Ileum (tissue), 1 donor: ENCODE data around the genes SLC15A2 and FAM162A.

GRCh38 chr3:120816880-120817442 is 74.4 kb downstream of the GTF2E1 start:
- PRO-cap = no peak

- PRO-cap = no peak
Measured at GRCh38 chr3:121693813-121694621, 33.3 kb upstream of the HCLS1 start.

DNA sequence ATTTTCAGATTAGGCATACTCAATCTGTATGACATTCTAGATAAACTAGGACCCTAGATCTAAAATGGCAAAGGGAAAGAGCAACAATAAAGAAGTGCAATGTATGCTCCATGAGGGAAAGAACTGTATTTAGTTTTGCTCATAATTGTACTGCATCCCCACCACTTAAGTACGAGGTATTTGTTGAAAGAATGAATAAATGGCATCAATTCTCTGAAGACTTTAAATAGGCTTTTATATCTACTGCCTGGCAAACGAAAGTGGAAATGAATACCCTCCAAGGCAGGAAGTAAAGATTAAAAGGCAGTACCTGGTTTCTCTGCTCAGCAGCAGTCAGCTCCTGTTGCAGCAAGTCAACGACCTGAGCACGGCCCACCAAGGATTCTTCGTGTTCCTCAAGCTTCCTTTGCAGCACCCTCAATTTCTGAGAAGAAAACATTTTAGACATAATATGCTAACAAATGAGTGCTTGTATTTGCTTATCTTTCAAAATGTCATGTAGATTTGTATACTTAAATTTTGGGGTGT is 31.4 kb downstream of the GOLGB1 start:
- PRO-cap = no peak

DNA sequence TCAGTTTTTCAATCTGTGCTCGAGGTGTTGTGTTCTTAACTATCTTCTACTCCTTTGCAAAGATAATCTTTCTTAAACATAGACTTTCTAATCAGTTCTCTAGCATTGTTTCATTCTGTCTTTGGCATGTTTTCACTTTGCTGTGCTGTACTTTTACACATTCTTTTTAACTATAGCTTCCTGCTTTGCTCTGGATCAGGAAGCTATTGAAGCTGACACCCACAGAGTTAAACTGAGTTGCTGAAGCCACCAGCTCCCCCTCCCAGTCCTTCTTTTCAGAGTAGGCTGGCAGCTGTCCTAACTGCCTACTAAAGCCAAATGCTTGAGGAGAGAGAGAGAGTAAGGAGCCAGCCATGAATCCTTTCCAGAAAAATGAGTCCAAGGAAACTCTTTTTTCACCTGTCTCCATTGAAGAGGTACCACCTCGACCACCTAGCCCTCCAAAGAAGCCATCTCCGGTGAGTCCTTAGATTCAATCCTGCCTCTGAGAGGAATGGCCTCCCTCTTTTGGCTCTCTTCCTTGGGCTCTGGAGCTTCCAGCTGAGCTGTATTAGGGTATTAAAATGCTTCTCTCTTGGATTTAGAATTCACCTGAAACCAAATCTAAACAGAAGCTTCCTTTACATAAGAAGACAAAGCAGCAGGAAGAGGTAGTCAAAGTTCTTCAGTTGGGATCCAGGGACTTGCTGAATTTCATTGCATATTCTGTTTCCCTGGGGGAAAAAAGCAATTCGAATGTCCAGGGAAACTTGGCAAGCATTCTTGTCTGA is at the start of gene SLC15A2:
Gene SLC15A2, plus strand, starts transcription at position 278 of the 770 bp plus-strand sequence.
- PRO-cap = no peak

GRCh38 chr3:122020831-122021401 is 1.1 kb downstream of the ILDR1 start:
- PRO-cap = no peak

DNA sequence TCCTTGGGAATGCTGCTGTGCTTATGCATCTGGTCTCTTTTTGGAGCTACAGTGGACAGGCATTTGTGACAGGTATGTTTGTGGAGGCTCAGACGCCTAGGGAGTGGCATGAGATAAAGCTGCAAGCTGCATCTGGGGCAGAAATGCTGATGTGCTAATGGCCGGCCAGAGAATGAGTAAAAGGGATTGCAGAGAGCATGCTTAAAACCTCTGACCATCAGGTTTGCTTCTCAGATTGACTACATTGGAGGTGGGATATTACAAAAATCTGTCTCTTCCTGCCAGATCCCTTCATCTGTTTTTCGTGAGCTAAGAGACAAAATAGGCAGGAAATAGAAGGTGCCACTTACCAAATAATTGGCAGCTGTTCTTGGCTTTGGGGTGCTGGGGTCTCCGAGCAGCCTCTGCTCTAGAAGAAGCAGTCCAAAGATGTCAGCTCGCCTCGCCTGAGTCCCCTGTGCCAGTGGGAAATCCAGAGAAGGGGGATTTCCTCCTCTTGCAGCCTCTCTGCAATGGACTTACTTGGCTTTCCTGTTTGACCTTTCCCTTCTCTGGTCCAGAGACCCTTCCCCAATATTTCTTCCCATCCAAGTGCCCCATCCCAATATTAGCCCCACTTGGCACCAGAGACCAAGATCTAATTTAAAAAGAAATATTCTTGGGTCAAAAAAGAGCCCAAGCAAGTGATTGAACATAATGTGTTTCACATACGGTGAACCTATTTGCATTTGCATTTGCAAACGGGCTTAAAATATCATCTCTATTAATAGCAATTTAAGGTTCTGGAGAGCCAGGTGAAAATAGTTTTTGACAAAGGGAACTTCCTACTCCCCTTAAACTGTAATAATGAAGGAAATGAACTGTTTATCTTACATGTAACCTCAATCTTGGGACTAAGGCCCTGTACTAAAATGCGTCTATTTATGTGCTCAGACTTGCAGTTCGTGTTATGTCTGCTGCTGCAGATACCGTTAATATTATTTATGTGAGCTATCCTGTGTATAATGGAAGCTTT is 23.1 kb downstream of the CD86 start:
- PRO-cap = no peak

- PRO-cap = no peak
Measured at GRCh38 chr3:122101039-122101577, 45.9 kb downstream of the CD86 start.

DNA sequence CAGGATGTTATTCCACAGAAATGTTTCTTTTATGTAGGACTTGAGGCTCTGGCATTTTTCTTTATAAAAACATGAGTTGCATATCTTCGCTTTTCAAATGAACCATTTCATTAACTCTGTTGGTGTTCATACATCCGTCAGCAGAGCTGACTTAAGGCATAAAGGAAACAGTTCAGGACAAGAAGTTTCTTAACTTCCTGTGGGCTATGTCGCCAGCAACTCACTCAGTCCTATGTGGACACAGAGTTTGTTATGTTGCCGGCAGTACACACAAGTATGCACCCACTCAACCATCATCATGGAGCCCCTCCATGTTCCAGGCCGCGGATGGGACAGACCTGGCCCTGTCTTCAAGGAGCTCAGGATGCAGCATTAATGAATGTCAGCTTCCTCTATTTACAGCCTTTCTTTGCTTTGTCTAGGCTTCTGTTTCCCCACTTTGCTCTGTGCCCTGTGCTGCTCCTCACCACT is 64.0 kb downstream of the CASR start:
- PRO-cap = no peak

DNA sequence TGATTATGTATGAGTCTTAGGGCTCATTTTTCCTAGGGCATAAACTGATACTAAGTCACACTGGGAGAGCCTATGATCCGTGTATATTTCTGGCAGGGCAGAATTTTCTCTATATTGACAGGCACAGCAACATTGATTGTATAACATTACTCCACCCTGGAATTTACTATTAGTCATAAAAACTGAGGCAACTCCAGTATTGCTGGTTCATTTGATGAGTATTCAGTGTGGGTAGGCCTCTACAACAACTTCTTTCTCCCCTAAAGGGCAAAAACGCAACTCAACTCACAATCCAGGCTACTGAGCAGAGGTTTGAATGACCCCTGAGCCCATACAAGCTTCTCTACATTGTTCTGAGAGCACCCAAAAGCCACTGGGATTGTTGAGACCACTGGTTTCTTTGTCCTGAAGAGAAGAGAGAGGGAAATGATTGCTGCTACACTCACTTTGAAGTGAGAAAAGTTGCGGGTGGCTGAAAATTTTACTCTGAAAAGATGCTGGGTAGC is 10.5 kb upstream of the CSTA start:
- PRO-cap = no peak

DNA sequence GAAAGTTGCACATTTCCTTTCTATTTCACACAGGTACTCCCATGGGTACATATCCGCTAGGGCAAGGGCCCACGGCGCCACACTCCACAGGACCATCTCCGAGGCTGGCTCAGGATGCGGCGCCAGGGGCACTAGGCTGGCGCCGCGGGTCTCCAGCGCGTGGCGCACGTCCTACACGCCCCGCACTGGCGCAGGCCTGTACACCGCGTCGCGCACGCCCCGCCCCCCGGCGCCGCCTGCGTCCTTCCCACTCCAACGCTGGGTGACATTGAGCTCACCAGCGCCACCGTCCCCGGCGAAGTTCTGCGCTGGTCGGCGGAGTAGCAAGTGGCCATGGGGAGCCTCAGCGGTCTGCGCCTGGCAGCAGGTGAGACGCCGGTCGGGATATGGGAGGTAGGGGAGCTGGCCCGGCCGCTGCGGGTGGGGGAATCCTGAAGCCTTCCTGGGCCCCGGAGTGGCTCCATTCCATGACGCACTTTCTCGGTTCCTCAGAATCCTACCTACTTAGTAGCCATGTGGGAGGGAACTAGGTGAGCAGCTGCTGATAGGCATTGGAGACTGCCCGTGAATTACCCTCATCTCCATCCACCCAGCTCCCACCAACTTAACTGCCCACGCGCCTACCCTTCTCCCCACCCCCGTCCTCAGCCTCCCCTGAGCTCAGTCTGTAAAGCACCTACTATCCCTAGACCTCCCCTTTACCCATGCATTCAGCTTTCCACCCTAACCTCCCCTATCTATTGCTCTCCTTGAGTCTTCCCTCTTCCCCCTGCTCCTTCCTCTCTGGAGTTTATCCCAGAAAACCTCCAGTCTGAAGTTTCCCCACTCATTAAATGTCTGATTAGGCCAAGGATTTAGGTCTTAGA is at the start of gene FAM162A:
Gene FAM162A, plus strand, starts transcription at position 250 of the 866 bp plus-strand sequence.
- PRO-cap = bidirectional peak, plus-strand start at position 298 of the sequence, minus-strand start at position 187 of the sequence; bidirectional peak, plus-strand start at position 514 of the sequence, minus-strand start at position 479 of the sequence

- PRO-cap = no peak
Measured at GRCh38 chr3:122560851-122561050, 3.3 kb downstream of the PARP9 start.

- PRO-cap = no peak
Measured at GRCh38 chr3:122572826-122573618, 4.4 kb upstream of the PARP15 start.

DNA sequence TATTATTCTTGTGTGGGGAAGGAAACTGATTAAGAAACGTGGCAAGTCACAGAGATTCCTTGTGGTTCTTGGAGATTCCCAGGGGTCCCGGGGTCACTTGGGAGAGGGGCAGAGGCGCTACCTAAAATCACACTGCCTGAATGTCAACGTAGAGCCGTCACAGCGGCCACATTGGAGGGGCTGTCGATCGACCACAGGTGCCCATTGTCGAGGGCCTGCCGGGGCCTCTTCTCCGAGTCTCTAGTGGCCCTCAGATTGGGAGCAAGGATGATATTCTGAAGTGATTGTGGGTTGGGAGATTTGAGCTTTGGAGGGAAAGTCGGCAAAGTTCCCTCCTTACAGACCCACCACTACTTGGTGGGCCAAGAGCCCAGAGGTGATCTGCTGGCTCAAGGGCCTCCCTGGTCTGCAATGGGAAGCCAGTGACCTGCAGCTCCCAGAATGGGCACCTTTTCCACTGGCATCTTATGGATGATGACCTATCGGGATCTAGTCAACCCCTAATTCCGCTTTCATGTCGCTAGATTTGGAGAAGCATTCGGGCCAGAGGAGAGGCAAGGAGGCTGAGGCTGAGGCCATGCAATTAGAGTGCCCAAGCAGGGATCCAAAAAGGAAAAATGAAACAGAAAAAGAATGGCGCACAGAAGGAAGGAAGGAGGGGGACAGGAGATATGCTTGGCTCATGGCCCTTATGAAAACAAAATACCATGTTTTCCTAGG is 964 bp downstream of the PARP14 start:
- PRO-cap = no peak

- PRO-cap = no peak
Measured at GRCh38 chr3:122969468-122969983, 58.0 kb downstream of the SEMA5B start.

DNA sequence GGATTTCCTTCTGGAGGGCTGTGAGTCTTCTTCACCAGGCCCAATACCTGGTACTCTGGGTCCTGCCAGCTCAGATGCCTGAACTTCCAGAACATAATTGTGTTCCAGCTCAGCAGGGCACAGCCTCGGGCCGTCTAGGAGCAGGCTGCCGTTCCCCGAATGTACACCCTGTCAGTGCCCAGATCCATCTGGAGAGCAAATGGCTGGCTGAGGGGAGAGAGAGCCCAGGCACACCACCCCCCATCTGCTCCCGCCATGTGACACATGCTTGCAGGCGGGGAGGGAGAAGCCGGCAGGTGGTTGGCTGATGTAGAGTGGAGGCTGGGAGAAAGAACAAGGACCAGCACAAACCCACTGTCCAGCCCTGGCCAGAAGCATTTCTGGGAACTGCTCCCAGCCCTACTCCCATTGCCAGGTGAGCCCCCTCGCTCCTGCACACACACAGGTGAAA is 53.7 kb downstream of the SEMA5B start:
- PRO-cap = no peak

GRCh38 chr3:123004351-123004760 is 23.2 kb downstream of the SEMA5B start:
- PRO-cap = no peak

GRCh38 chr3:123028361-123028921 is 878 bp upstream of the SEMA5B start:
- PRO-cap = bidirectional peak, plus-strand start at chr3:123028692, minus-strand start at chr3:123028556

GRCh38 chr3:123084642-123085363 is 18.0 kb downstream of the PDIA5 start:
- PRO-cap = no peak

GRCh38 chr3:123105659-123106085 is 38.8 kb downstream of the PDIA5 start:
- PRO-cap = no peak

DNA sequence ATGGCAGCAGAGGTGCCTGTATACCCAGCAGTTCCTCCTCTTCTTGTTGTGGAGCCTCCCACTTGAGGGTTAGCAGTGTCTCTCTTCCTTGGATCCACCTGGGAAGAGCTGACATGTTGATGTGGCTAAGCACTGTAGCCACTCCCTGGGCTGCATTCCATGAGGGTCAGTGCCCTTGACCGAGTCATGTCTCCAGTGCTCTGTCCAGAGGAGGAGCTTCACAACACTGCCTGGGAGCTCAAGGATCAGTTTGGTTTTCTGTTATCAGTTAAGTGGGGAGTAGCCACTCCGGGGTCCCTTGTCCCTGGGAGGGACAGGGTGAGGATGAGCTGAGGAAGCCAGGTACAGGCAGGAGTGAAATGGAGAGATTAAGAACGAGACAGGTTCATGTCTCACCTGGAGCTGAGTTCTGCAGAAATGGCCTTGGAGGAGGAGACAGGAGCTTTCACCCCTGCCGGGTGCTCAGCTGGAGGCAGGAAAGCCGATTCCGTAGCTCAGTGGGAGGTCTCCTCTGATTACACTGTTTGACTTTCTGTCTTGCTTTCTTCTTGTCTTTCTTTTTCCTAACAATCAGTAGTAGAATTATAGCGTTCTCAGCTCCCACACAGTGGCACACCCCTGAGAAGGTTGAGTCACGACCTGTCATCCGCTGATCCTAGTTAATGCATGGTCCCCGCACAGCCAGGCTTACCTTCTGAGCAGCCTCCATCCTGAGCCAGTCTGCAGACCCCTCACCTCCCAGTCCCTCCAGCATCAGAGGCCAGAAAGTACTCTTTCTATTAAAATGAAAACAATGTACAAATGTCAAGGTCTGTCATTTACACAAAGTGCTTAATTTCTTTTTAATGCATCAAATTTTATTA is 57.8 kb upstream of the SEC22A start:
- PRO-cap = no peak